Measurements from ENCODE around the gene EGFR.

- RRBS = no CpG with 5 or more reads among the region's 28 CpGs
Observed at GRCh38 chr7:50592456-50593336, 27.5 kb upstream of the DDC start.

DNA sequence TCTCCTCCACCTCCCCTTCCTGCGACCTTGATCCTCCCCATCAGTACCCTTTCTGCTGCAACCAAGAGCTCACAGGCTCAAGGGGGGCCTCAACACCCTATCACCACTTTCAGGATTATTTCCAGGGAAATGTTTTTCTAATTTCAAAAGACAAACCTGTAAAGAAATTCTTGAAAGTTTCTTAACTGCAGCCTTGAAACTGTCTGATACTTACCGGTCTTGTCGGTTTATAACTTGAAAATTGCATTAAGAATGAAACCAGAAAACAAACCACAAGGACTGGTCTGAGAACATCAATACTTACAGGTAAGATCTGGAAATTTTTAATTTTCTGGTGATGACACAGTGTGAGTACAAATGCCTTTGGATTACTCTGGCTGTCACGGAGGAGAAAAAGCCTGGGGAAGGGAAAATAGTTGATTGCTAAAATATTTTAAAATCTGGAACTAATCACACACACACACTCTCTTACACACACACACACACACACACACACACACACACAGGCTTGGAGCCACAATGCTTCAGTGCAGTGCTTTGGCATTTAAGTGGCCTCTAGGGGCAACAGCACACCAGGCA, 30.0 kb upstream of the DDC start:
- RRBS = no CpG with 5 or more reads among the region's 4 CpGs

- RRBS = no CpG with 5 or more reads among the region's 11 CpGs
Observed at GRCh38 chr7:50614715-50615100, 49.5 kb upstream of the DDC start.

- RRBS = no CpG with 5 or more reads among the region's 13 CpGs
Observed at GRCh38 chr7:50658521-50659154, 93.4 kb upstream of the DDC start.

GRCh38 chr7:50697006-50697205, 85.8 kb downstream of the GRB10 start:
- RRBS = no CpG with 5 or more reads among the region's 1 CpG

DNA sequence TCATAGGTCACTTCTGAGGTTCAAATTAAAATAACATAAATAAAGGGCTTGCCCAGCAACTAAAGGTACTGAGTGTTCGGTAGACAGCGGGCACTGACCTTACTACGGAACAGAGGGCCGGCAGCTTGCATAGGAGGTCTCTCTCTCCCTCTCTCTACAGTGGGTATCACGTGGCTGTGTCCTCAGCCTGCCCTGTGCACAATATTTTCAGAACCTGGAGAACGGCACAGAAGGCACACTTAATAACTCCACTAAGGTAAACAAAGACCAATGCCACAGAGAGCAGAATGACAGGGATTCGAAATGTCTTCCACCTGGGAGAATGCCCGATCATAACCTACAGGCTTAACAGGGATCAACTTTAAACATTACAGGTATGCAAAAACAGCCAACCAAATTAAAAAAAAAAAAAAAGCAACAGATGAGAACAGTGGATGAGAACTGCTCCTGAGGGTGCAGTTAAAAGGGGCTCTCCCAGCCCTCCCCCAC, 71.9 kb downstream of the GRB10 start:
- RRBS = no CpG with 5 or more reads among the region's 8 CpGs

DNA sequence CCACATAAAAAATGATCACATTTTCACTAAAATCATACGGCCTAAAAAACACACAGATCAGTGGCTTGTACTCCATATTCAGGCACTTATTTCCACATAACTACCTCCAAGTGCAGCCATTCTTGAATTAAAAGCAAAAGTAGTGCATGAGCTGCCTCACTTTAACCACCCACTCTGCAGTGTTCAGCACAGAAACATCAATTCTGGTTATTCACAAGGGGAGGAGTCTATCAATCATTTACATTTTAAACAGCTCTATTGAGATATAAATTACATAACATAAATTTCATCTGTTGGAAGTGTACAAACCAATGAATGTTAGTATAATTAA, 70.2 kb downstream of the GRB10 start:
- RRBS = no CpG with 5 or more reads among the region's 1 CpG

GRCh38 chr7:50720869-50721686, 61.6 kb downstream of the GRB10 start:
- RRBS = no CpG with 5 or more reads among the region's 18 CpGs

GRCh38 chr7:51265253-51266058, 51.2 kb downstream of the COBL start:
- RRBS = 15% methylated on average over 2 of the region's 9 CpGs

- RRBS = no CpG with 5 or more reads among the region's 9 CpGs
Observed at GRCh38 chr7:51324557-51324969, 8.0 kb upstream of the COBL start.

DNA sequence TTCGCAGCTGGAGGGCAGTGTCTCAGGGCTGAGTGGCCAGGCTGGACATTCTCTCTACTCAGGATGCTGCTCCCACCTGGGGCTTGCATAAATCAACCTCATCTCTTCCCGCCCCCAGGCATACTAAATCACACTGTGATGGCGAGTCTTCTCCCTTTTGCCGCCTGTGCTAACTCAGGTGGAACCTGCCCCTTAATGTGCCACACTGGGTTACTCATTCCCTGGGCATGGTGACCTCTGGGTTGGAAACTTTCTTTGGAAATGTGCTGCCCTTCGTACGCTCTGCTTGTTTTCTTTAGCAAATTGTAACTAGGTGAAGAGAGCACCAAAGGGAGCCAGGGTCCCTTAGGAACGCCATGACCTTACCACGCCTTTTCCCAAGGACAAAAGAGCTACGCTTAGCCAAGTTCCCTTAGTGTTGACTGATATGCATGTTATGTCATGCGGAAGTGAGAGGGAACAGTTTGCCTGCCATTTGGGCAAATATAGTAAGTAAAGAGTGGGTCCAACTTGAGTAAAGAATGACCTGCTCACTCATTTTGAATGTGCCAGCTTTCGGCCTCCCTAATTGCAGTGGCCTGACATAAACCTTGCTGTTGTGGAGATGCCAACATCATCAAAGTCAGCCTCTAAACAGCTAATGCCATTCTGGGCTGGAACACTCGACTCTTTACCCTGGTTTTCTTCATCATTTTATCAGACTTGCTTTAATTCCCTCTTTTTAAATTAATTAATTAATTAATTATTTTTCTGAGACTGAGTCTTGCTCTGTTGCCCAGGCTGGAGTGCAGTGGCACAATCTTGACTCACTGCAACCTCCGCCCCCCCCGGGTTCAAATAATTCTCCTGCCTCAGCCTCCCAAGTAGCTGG, 40.6 kb upstream of the COBL start:
- RRBS = no CpG with 5 or more reads among the region's 14 CpGs

GRCh38 chr7:52274287-52274659, 761.2 kb upstream of the POM121L12 start:
- RRBS = no CpG with 5 or more reads among the region's 23 CpGs

DNA sequence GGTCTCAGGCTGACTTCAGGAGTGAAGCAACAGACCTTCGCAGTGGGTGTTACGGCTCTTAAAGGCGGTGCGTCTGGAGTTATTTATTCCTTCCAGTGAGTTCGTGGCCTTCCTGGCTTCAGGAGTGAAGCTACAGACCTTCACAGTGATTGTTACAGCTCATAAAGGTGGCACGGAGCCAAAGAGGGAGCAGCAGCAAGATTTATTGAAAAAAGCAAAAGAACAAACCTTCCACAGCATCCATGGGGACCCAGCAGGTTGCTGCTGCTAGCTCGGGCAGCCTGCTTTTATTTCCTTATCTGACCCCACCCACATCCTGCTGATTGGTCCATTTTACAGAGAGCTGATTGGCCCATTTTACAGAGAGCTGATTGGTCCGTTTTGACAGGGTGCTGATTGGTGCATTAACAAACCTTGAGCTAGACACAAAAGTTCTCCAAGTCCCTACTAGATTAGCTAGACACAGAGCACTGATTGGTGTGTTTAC, 605.0 kb upstream of the POM121L12 start:
- RRBS = no CpG with 5 or more reads among the region's 8 CpGs

DNA sequence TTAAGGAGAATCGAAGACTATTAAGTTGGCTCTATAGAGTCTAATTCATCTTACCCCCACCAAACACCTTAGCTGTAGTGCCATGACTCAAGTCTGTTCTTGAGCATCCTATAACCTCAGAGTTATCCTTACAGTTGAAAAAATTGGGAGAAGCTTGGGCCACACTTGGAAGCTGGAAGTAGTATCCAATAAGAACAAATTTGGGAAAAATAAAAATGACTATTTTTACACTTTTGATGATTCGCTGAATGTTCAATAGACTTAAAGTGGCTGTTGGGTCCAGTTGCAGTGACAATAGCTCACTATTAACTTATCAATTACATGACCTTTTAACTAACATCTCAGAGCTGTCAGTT, 174.9 kb upstream of the POM121L12 start:
- RRBS = no CpG with 5 or more reads among the region's 2 CpGs

GRCh38 chr7:54746047-54746818, 12.8 kb downstream of the SEC61G start:
- RRBS = no CpG with 5 or more reads among the region's 7 CpGs

DNA sequence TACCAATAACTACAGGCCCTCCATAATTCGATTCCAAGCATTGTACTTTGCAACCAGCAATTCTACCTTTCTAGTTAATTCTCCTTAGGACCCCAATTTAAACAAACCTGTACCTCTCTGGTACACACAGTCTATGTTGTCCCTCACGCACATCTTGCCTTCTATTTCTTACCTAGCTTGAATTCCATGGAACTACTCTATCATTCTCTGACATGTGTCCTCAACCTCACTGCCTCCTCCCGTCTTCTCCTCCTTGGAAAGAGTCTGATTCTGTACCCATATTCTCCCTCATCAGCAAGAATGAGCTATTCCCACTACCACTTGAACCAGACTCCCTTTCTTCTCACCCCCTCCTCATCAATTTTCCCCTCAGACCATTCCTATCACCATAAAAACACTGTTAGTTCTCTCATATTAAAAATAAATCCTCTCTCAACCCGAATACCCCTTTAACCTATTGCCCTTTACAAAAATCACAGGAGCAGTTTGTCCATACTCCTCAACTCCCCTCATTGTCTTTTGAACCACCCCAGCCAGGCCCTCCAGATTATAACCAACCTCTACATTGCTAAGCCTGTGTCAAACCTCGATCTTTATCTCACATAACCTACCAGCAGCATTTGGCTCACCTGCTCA, 12.1 kb downstream of the SEC61G start:
- RRBS = no CpG with 5 or more reads among the region's 5 CpGs

- RRBS = no CpG with 5 or more reads among the region's 29 CpGs
Observed at GRCh38 chr7:55005230-55005654, 13.6 kb upstream of the EGFR start.

- RRBS = no CpG with 5 or more reads among the region's 8 CpGs
Observed at GRCh38 chr7:55017489-55018087, 1.2 kb upstream of the EGFR start.

GRCh38 chr7:55018407-55019387, at the start of gene EGFR:
Gene EGFR (plus strand): TSS chr7:55019017.
- RRBS = 2% methylated on average over 42 of the region's 102 CpGs

GRCh38 chr7:55019388-55019789, 572 bp downstream of the EGFR start:
- RRBS = 2% methylated on average over 26 of the region's 60 CpGs